Hair follicular keratinocyte (primary cell): ENCODE measurements around the genes GALC and EFCAB11.

DNA sequence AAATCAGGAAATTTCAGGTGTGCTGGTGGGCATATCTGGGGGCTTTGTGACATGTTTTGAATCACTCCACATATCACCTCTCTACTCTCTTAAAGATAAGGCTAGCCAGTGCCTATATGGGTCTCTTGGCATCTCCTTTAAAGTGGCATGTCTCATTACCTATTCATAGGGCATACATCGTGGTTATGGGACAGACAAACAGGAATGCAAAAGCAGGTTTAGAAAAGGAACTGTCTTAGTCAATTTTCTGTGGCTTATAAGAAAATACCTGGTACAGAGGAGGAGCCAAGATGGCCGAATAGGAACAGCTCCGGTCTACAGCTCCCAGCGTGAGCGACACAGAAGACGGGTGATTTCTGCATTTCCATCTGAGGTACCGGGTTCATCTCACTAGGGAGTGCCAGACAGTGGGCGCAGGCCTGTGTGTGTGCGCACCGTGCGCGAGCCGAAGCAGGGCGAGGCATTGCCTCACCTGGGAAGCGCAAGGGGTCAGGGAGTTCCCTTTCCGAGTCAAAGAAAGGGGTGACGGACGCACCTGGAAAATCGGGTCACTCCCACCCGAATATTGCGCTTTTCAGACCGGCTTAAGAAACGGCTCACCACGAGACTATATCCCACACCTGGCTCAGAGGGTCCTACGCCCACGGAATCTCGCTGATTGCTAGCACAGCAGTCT, 355.5 kb downstream of the FLRT2 start:
- RAMPAGE, long total RNA = no peak

- RAMPAGE, long total RNA = no peak
Measured at GRCh38 chr14:86312446-86313099, 782.6 kb downstream of the FLRT2 start.

DNA sequence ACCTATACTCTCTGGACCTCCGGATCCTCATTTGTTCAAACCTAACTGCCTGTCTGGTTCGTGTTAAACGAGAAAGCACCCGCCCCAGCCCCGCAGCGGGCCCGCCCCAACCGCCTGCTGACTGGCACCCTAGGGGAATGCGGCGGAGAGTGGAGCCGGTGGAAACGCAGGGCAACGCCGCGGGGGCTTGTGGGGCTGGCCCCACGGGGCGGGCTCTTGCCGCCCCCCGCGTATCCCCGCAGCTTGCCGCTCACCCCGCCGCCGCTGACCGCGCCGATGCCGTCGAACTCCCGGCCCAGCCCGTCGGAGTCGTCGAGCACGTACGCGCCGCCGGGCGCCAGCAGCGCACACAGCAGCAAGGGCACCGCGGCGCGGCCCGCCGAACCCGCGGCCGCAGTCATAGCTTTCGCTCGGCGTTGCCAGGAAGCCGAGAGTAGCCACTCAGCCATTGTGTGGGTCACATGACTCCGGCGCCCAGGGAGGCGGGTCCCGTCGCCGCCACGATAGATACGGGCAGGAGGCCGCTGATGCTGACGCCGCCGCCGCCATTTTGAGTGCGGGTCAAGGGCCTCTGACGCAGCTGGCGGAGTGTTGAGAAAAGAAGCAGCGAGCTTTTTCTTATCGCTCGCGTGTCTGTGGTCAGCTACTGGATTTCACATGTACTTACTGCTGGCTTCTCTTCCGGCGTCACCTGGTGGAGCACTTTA, at the start of gene GALC:
GALC (minus strand) TSS at position 467 of the 707 bp plus-strand sequence.
- RAMPAGE, long total RNA = no peak

DNA sequence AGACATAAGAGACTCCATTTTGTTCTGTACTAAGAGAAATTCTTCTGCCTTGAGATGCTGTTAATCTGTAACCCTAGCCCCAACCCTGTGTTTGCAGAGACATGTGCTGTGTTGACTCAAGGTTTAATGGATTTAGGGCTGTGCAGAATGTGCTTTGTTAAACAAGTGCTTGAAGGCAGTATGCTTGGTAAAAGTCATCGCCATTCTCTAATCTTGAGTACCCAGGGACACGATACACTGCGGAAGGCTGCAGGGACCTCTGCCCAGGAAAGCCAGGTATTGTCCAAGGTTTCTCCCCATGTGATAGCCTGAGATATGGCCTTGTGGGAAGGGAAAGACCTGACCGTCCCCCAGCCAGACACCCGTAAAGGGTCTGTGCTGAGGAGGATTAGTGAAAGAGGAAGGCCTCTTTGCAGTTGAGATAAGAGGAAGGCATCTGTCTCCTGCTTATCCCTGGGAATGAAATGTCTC, 19.5 kb downstream of the GPR65 start:
- RAMPAGE, long total RNA = no peak

DNA sequence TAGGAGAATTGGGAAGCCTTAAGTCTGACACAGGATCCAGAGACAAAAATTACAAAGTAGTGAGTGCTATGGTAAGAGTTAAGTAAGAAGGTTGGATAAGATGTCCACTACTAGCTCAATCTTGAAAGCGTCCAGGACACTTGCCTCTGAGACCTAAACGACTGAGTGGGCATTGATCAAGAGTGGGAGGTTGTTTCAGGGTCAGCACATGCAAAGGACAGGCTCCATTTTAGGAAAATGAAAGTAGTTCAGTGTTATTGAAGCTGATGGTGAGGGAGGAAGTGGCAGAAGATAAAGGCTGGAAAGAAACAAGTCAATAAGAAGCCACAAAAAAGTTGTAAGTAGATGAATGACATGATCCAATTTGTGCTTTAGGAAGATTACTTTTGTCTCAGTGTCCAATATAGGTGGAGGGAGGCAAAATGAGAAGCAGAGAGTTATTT, 21.9 kb downstream of the GPR65 start:
- RAMPAGE, long total RNA = no peak

- RAMPAGE, long total RNA = no peak
Measured at GRCh38 chr14:88045627-88046215, 40.8 kb downstream of the GPR65 start.

- RAMPAGE, long total RNA = no peak
Measured at GRCh38 chr14:88322973-88323160, 202 bp downstream of the KCNK10 start.

DNA sequence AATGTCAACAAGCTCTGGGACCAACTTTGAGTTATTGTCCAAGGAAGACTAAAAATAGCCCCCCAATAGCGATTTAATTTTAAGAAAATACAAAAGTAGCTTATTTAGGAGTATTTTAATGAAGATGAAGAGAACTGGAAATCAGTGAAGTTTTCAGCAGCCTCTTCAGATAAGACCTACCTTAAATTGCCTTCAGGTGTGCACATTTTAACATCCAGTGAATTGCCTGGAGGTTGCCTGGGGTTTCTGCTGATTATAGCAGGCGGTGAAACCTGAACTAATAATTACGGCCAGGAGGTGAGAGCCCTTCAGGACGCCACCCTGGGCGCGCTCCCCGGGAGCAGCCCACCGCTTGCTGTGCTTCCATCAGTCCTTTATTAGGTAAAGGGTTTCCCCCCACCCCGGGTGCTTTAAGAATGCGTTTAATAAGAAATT, 1.2 kb downstream of the EML5 start:
- RAMPAGE, long total RNA = no peak

DNA sequence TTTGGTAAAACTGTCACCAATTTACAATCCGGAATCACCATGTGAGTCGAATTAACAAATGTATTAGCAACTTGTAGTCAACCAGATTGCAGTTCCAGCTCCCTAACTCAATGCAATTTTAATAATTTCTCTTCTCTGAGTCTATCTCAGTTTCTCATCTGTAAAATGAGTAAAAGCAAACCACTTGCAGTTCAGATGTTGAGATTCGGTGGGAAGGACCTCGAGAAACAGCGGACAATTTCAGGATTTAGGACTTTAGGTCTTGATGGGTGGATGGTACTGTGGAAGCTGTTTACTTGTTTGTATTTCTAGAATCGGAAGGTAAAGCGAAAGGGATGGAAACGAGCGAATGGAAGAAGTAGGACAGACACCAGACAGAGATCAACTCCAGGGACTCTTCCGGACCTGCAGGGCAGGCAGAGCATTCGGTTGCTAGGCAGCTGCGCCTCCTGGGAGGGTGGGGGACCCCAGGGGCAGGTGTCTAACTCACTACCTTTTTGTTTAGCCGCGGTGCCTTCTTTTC, 451 bp upstream of the TTC8 start:
- RAMPAGE, long total RNA = no peak

DNA sequence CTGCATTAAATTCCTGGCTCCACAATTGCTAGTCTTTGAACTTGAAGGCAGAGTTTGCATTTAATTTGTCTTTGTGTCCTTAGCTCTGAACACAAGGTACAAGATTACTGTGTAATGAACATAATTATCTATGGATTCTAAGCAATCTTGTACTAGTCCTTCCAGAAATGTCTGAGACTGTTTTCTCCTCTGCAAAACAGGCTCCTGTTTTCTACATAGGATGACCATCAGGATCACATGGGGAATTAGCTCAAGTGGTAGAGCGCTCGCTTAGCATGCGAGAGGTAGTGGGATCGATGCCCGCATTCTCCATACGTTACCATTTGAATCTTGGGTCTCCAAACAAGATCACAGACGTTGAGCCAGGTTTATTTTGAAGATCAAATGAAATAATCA, 154.4 kb downstream of the TTC8 start:
- RAMPAGE, long total RNA = no peak

DNA sequence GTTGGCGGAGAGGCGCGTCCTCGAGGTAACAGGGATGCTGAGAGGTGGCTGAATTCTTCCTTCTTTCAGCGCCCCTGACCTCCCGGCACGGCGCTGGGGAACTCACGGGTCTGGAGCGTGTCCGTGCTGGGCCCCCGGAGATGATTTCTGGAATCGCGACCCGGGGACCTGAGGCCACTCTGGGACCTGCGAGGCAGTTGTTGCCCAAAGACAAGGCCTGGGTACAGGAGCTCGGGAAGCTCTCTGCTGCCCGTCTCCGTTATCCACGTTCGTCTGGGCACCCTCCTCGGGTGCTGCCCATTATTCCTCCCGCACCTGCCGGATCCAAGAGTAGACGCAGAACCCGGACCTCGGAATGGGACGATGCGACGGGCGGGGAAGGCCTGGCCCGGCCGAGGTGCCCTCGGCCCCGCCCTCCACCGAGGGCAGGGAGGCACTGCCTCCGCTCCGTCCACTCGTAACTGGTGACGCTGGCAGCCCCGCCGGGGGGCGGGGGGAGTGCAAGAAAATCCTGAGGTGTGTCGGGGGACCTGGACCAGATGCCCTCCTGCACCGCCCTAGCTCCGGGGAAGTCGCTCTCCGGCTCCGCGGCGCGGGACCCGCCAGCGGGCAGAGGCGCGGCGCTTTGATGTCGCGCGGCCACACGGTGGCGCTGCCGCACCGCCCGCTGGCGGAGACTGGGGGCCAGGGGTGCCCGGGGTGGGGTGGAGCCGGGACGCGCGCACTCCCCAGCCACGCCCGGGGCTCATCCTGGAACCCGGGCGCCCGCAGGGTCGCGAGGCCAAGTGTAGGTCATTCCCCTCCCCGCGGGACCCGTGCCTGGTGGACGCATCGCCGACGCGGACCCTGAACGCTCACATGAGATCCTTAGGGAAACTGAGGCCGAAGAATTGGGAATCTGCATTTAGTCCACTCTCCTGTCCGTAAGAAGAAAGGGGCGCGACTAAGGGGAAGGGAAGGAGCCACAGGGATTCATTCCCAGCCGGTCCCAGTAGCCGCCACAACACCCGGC, 202.7 kb downstream of the TTC8 start:
- RAMPAGE, long total RNA = no peak

GRCh38 chr14:89180464-89180805, 236.6 kb downstream of the FOXN3 start:
- RAMPAGE, long total RNA = no peak

- RAMPAGE, long total RNA = no peak
Measured at GRCh38 chr14:89271129-89271265, 146.0 kb downstream of the FOXN3 start.

- RAMPAGE, long total RNA = no peak
Measured at GRCh38 chr14:89292776-89293225, 124.2 kb downstream of the FOXN3 start.

DNA sequence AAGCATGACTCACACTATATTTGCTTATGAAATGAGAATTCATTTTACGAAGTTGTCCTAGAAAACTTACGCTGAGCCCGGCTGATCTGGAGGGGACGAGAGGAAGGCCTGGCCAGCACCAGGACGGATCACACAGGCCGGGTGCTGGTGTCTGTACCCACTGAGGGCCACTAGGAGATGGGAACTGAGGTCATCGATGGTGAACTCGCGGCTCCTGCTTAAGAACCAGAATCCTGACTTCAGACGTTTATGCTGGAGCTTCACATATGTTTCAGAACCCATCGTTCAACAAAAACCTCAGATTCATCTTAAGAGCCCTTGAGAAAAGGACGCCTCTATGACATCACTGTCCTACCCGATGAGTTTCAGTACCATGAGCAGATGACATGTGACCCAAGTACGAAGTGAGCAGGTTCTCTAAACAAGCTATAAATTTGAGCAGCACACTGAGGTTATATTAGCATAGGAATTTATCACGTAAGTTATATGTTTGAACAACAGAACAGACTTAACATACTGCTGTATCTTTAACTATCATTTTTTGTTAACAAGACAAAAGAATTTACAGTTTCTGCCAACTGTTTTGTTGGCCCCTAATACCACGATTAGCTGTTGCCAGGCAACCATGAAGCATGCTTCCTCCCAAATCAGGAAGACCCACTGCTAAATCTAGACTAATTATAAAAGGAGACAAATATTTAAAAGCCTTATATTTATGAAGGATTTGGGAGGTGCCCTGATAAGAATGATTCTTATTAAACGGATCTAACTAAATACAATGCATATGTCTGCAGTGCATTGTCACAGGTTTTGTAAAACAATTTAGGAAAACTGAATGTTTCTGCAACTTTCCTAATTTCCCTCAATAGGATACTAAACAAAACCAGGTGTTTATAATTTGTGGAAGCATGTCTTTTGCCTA, 111.8 kb downstream of the FOXN3 start:
- RAMPAGE, long total RNA = no peak

DNA sequence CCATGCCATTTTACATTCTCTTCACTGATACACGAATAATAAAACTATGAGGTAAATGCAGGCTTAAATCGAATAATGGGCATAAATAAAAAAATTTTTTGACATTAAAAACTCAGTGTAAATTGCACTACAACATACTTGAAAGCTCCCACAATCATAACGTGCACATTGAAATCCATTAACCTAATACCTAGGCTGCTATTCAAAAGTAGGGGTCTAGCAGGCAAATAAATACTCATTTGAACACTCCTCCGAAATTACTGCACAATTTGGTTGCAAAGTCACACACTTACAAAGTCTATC, 76.1 kb upstream of the FOXN3 start:
- RAMPAGE, long total RNA = no peak

DNA sequence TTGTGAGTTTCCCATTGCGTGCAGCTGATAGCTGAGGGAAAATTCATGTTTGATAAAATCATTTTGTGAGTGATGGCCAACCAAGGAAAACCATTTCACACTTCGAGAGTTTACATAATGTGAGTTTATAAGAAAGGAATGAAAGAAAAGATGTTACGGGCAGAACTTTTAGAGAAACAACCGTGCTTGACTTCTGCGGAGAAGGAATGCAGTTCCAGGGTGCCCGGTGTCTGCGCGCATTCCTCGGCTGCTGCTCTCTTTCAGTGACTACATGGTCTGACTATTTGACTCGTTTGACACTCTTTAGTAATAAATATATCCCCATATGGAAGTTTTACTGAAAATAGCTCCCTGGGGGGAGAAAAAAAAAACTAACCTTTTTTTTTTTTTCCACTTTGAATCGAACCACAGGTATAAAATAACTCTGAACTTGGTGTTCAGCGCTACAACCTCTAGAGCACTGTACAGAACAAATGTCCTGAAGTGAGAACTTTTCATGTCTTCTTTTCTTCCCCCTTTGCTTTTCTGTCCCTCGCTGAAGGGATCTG, 140.7 kb downstream of the EFCAB11 start:
- RAMPAGE, long total RNA = no peak

DNA sequence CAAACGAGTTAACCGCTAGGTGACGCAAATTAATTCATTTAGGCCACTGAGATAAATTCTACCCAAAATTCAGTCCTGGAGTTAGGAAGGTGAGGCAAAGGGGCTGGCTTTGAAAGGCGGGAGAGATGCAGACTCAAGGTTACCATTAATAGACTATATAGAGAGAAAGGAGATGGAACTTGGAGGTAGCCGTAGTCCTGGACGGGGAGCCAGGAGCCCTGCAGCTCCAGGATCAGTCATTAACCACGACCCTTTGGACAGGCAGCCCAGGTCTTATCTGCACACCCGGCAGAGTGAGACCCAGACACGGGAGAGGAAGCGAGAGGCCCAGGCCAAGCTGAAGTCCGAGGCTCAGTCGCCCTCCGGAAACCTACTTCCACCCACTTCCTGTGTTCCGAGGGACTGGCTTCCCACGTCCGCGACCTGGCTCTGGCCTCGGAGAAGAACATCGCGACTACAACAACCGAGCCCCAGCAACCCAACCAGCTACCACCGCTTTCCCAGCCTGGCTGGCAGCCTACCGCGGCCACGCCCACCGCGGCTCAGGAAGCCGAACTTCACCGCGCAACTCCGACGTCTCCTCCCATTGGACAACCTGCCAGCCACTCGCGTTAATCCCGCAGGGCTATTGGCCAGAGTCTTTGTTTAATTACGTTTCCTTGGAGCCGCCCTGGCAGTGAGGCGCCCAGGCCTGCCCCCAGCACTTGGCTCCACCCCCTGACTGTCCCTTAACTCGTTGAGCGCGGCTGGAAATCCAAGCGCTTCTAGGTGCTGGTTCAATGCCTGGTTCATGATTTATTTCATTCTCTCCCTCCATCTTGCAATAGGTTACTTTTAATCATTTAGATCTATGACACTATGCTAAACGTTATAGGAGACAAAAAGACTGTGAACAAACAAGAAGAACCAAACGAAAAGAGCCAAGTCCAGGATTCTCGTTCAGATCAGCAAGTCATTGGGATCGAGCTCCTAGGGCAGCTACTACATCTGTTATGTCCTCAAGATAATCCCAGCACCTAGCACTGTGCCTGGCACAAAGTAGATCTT, at the start of gene EFCAB11:
EFCAB11 (minus strand) TSS at position 519 of the 1,047 bp plus-strand sequence.
- RAMPAGE, long total RNA = no peak

DNA sequence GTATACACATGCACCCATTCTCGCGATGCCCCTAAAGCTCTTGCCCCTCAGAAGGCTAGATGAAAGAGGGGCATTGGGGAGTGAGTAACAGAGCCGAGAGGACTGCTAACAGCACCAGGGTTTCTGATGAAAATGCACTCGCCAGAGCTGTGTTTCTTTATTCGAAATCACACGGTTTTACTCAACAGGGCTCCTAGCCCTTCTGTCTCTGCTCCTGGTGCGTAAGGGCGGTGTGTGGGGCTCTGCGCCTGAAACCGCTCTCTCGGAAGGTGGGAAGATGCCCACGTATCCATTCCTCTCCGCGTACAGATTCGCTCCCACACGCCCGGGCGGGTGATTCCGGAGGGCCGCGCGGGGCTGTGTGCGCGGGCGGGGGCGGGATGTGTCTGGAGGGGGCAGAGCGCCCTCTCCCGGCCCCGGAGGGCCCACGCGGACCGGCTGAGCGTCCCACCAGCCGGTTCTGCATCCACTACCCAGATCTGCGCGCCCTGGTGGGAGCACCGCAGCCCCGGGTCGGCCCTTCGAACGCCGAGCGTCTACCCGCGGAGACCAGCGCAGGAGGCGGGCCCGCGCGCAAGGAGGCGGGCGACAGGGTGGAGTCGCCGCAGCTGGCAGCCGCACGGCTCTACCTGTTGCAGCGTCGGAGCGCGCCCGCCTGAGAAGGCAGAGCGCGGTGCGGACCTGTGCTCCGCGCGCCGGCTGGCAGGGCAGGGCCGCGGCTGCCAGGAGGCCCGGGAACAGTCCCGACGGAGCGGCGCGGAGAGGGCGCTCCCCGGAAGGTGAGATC, 1.5 kb upstream of the KCNK13 start:
- RAMPAGE, long total RNA = no peak

DNA sequence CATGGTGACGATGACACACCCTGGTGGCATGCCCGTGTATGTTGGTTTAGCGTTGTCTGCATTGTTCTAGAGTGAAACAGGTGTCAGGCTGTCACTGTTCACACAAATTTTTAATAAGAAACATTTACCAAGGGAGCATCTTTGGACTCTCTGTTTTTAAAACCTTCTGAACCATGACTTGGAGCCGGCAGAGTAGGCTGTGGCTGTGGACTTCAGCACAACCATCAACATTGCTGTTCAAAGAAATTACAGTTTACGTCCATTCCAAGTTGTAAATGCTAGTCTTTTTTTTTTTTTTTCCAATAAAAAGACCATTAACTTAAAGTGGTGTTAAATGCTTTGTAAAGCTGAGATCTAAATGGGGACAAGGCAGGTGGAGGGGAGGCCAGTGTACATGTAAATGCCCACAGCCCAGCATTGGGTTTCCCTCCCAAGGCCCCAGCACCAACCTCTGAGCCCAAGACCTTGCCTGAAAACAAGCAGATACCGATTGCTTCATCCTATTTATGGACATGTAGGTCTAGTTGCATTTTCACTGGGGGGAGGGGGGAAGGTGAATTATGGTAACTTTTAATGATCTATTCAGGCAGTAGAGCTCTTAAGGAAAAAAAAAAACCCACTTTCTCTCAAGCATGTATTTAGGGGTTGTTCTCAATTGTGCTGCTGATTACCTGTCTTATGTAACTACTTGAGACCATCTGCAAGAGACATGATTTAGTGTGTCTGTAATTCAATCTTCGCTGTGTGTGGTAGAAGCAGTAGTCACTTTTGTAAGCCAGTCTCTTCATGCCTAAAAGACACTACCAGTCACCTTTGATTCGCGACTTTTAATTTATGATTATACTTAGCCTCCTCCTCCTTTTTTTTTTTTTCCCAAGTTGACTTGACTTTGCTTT, 8.7 kb downstream of the CALM1 start:
- RAMPAGE, long total RNA = no peak